Neuron (in vitro differentiated cells): ENCODE measurements around the genes TRMT61B and PCARE.

DNA sequence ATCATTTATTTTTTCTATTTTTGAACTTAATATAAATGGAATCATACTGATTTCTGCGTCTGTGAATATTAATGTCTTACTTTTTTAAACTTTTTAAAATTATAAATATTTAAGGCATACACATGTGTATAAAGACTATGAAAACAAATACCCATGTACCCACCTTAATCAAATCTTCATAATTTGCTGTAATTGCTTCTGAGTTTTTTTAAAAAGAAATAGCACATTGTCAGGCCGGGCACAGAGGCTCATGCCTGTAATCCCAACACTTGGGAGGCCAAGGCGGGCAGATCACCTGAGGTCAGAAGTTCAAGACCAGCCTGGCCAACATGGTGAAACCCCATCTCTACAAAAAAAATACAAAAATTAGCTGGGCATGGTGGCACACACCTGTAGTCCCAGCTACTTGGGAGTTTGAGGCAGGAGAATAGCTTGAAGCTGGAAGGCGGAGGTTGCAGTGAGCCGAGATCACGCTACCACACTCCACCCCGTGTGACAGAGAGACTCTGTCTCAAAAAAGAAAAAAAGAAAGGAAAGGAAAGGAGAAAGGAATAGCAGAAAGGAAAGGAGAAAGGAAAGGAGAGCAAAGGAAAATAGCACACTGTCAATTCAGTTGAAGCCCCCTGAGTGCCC lies 103.3 kb upstream of the FOSL2 start:
- PRO-cap: no peak

GRCh38 chr2:28377776-28378650 lies 14.6 kb upstream of the FOSL2 start:
- PRO-cap: no peak

DNA sequence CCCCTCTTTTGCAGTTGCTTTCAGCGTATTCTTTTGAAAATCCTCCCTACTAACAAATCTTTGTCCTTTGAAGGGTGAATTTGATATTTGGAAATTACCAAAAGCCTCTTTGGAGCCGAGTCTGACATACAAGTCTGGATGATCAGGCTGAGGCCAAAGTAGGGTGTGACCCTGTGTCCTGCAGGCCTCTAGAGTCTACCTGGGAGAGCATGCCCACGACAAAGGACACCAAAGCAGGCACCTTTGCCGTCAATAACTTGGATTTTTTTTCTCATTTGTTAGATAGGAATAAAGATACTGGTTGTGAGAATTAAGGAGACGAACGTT lies 5.1 kb downstream of the FOSL2 start:
- PRO-cap: no peak

- PRO-cap: no peak
These were observed 6.6 kb downstream of the FOSL2 start for GRCh38 chr2:28399306-28399703.

GRCh38 chr2:28417687-28418029 lies 25.0 kb downstream of the FOSL2 start:
- PRO-cap: no peak

DNA sequence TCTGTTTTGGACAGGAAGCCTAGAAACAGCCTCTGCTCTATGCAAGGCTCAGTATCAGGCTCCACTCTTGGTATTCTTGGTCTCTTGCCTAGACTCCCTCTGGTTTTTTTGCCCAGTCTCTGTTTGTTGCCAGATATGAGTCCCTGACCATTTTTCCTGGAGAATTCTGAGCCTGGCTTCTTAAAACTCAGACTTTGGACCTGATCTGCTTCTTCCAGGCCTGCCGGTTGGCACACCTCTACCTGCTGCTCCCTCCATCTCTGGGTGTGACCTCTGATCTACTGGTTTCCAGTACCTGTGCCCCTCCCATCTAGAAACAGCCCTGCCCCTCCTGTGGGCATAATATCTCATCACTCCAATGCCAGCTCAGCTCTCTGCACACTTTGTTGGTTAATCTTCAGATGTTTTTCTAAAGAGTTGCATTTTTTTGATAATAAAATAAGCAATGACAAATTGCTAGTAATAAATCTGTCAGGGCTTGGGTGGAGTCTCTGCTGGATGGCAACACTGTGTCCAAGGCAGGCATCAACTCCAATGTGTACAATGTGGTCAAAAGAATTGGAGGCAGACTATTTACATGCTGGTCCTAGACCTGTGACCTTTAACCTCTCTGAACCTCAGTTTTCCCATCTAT lies 89.6 kb upstream of the PPP1CB start:
- PRO-cap: no peak

- PRO-cap: no peak
These were observed 88.4 kb upstream of the PPP1CB start for GRCh38 chr2:28663302-28663540.

GRCh38 chr2:28717060-28717815 lies 34.4 kb upstream of the PPP1CB start:
- PRO-cap: no peak

DNA sequence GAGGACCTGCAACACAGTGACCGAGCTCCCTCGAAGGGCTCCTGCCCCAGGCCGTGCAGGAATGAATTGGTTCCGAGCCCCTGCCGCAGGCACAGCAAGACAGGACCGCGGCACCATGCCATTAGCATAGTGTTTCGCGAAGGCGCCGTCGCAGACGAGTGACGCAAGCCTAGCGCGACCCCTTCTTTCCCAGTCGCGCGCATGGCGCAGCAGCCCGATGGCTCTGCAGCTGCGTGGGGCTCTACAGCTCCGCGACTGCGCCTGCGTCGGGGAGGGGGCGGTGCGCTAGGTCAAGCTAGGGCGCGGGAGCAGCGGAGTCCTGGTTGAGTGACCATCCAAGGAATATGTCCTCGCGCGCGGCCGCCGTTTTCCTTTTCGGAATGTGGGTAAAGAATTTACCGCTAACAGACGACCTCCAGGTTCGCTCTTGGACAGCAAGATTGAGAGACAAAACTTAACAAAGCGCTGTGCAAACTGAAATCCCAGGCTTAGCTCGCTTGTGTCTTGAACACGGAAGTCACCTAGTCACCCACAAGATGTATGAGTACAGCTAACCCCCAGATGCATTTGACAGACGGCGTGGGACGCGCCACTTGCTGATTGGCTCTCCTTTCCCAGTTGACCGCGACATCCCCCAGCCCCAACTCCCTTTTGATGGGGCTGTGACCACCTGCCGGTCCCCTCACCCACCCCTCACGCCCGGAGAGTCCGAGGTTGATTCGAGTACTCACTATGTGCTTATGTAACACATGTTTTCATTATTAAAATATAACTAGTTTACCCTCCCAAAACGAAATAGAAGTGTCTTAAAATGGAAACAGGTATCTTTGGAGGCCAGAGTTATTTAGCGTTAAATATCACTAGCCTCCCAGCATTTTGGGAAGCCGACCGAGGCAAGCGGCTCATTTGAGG lies at the start of gene TRMT61B:
TSS of gene TRMT61B (minus strand) at position 160 of the 912 bp plus-strand sequence.
- PRO-cap: bidirectional peak, plus-strand start at position 272 of the sequence, minus-strand start at position 160 of the sequence; bidirectional peak, plus-strand start at position 617 of the sequence, minus-strand start at position 542 of the sequence

GRCh38 chr2:28947152-28947674 lies 33.9 kb upstream of the TOGARAM2 start:
- PRO-cap: no peak

DNA sequence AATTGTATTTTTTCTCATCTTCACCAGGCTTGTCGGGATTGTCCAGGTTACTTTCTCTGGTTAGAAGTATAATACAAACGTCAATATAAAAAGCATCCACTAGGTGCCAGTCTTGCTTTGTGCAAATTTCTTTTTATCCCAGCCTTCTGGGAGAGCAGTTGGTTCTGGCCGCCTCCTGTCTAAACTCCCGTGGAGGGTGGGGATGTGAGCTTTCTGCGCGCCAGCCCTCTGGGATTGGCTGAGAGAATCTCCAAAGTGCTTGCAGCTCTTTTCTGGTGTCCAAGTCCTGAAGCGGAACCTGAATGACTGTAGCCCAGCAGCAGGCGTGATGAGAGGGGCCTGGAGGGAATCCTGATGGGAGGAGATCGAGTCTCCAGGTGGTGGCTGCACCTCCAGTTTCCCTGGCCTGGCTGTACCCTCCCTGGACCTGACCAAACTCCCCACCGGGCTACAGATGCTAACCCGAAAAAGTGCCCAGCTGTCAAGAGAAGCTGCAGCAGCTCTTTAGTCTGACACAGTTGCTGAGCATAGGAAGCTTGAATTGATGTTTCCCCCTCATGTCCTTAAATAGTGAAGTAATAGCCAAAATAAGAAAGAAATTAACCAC lies 22.3 kb upstream of the TOGARAM2 start:
- PRO-cap: no peak

DNA sequence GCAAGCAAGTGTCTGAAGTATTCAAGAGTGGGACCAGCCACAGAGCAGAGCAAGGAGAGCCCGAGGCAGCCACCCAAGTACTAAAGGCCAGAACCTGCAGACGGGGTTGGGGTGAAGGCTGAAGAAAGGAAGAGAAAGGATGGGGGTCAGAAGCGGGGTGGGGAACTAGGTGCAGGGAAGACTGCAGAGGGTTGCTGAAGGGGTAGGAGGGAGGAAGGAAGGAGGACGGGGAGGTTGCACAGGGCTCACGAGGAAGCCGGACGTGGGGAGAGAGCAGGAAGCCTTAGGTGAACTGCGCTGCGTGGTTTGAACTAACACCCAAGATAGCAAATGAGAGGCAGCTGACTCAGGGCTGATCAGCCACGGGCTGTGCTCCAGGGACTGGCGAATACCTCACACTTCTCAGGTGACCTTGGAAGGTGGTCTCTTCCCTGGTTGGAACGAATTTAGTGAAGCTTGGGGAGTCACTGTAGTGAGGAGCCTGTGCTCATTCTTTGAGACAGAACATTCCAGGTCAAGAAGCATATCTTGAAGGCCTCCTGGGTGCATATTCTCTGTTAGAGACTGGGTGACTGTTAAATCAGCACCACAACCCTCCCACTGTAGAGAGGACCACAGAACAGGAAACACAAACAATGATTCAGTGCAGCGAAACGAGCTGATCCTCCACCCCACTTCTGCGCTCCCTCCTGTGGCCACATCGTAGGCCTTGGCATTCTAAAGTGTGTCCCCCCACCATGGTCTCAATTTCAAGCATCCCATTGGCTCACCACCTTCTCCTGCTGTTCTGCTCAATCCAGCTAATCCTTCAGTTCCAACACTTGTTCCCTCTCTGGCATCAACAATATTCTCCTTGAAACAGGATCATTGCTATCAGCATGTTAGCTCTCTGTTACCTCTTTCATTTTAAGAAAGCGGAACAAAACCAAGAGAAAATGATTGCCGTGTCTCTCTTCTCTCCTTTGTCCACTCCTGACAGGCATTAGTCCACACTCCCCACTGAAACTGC lies 33.8 kb downstream of the TOGARAM2 start:
- PRO-cap: no peak

DNA sequence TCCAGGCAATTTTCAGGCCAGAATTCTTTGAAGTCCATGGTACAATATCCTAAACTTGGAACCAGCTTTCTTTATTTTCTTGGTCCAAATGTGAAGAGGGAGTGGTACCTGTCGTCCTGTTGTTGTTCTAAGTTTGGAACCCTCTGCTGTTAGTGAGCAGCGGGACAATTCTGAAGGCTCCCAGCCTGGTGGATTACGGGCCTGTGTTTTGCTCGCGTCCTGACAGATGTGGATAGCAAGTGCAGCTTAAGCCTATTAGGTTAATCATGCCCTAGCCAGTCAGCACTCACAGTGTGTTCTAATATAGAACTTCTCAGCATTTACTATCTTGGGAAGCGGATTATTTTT lies at the start of gene PCARE:
TSS of gene PCARE (minus strand) at position 172 of the 348 bp plus-strand sequence.
- PRO-cap: no peak

- PRO-cap: no peak
These were observed 2.1 kb upstream of the CLIP4 start for GRCh38 chr2:29112868-29113731.

DNA sequence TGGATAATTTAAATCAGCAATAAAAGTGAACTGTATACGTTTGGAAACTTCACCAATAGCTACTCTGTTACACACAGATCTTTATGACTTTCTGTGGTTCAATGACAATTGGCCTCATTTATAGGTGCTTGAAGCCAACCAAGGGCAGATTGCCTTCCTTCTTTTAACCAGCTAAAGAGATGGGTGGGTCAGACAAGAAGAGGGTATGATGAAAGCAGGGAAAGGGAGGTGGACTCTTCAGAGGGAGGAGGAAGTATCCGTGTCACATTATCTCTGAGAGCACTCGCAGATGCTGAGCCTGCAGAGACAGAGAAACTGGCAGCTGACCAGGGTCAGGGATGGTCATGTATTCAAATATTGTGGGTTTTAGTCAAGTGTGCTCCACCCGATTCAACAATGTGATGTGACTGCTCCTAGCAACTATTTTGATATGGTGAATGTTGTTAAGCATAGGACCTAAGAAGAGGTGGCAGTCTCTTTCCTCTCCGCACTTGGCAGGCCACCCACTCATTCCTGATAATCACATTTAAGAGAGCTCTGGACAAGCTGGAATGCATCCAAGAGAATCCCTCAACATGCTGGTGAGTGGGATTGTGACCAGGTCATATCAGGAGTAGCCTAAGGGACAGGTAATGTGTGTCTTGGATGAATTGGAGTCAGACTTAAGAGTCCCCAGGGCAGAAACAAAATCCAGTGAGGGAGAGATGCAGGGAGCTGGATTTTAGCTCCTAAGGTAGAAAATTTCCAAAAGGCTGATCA lies 1.3 kb upstream of the CLIP4 start:
- PRO-cap: no peak

DNA sequence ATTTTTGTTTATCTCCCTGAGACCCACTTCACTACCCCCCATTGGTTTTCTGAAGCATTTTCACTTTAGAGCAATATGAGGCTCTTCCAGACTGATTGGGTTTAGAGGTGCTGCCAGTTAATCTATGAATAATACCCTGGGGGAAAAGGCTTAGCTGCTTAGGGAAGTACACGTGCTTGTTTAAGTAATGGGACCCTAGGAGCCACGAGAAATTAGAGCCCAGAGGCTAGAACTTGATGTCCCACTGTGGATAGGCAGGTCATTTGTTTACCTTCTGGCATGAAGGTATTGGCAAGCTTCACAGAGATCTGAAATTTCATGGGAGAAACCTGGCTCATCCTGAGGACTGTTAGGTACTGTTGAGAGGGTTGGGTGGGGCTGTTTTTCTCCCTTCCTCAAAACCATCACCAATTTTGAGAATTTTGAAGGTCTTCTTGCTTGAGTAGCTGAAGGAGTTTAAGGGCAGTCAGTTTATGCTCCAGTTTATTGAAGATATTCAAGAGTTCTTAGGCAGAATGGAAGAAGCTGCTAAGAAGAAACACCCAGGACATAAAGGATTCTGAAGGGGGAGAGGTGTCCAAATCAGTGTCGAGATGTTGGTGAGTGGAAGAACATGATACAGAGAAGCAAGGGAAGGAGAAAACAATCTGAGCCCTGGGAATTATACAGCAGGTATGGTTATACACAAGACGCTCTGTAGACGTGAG lies 59.9 kb downstream of the CLIP4 start:
- PRO-cap: no peak

GRCh38 chr2:30158484-30159741 lies 12.1 kb downstream of the YPEL5 start:
- PRO-cap: no peak

DNA sequence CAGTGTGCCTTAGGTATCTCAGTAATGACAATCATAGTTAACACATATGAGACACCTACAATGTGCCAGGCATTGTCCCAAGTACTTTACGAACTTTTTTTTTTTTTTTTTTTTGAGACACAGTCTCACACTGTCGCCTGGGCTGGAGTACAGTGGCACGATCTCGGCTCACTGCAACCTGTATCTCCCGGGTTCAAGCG lies 17.1 kb upstream of the LBH start:
- PRO-cap: no peak

GRCh38 chr2:30226196-30227025 lies 4.9 kb upstream of the LBH start:
- PRO-cap: no peak

DNA sequence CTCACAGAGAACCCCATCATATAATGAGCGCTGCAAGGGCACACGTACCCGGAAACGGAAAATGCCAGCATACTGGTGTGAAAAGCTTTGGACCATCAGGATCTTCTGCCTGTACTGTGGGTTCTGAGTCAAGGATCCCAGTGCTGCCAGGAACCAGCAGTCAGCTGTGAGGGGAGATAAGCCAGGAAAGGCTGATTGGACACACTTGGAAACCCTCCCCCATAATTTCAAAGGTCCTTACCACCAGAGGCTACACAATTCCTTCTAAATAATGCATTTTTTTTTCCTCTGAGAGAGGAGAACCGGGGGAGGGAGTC lies 31.4 kb downstream of the CAPN13 start:
- PRO-cap: no peak